Metanephros (tissue), 2 donors: ENCODE data around the genes NAIF1, URM1 and DYNC2I2.

GRCh38 chr9:127950298-127951487, 13.0 kb upstream of the DPM2 start:
- RAMPAGE, long total RNA: no peak

DNA sequence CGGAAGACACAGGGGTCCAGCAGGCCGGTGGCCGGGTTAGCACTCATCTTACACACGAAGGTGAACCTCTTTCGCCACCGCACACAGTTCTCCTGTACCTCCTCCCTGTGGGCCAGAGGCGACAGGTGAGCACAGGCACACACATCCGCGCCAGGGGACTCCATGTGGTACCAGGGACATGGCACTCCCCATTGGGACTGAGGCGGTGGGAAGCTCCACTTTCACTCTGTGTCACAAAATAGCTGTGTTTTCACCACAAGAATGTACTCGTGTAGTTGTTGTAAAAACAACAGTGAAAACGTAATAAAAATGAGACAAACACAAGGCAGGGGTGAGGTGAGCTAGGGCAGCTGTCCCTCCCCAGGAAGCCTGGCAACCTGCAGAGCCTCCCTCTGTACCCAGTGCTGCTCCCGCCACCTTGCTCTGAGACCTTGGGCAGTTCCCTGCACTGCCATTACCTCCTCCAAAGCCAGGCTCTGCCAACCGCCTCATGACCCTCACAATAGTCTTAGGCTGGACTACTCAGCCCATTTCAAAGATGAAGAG, 16.2 kb upstream of the DPM2 start:
- RAMPAGE, long total RNA: no peak

DNA sequence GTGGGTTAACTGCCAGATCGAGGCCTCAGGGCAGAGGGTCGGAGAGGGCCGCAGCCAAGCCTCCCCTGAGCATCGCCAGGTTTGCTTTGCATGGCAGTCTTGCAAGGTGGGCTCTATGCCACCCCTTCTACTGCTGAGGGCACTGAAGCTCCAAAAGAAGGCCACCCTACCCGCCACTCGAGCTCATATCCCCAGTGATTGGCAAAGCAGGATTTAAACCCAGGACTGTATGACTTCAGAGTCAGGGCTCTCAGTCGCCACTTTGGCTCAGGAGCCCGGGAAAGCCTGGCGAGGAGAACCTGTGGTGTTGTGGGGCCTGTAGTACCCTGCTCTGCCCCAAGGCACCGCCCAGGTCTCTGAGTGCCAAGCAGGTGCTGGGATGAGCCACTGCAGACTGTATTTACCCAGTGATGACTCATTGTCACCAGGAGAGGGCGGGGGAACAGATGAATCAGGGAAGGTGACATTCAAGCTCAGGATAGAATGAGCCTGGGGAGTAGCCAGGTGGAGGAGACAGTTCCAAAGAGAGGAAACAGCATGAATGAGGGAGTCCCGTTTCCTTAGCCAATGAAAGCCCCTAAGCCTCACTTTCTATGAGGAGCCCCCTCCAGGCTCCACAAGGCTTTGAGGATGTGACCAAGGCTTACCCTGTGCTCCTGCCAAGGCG, 17.7 kb upstream of the DPM2 start:
- RAMPAGE, long total RNA: no peak

DNA sequence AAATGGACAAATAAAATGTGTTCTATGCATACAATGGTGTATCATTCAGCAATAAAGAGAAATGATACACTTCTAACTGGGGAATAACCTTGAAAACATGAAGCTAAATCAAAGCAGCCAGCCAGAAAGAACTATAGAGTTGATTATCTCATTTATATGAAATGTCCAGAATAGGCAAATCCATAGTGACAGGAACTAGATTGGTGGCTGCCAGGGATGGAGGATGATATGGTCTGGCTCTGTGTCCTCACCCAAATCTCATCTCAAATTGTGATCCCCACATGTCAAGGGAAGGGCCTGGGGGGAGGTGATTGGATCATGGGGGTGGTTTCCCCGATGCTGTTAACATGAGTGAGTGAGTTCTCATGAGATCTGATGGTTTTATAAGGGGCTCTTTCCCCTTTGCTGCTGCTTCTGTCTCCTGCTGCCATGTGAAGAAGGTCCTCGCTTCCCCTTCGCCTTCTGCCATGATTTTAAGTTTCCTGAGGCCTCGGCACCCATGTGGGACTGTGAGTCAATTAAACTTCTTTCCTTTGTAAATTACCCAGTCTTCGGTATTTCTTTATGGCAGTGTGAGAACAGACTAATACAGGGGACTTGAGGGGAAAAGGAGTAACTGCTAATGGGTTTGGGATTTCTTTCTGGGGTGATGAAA, 21.4 kb downstream of the EEIG1 start:
- RAMPAGE, long total RNA: no peak

- RAMPAGE, long total RNA: no peak
These were observed 2.1 kb upstream of the EEIG1 start for GRCh38 chr9:127982719-127983375.

GRCh38 chr9:128053651-128054103, 13.4 kb downstream of the NAIF1 start:
- RAMPAGE, long total RNA: no peak

DNA sequence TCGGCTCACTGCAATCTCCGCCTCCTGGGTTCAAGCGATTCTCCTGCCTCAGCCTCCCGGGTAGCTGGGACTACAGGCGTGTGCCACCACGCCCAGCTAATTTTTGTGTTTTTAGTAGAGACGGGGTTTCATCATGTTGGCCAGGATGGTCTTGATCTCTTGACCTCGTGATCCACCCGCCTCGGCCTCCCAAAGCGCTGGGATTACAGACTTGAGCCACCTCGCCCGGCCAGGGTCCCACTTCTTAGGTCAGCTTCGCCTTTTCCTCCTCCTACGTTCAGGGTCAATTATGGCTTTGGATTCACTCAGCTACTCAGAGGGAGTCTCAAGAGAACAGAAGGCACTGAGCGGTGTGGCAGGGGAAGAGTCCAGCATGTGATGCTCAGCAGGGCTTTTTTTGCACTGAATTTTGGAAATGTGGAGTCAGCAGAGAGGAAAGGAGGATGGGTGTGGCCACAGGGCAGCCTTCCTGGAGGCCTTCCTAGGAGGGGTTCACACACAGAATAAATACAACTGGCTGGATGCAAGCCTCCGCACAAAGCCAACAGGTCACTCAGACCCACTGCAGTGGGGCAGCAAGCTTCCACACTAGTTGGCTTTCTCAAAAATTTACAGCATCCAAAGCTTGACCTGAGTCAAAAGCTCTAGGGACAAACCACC, 4.9 kb downstream of the NAIF1 start:
- RAMPAGE, long total RNA: no peak

DNA sequence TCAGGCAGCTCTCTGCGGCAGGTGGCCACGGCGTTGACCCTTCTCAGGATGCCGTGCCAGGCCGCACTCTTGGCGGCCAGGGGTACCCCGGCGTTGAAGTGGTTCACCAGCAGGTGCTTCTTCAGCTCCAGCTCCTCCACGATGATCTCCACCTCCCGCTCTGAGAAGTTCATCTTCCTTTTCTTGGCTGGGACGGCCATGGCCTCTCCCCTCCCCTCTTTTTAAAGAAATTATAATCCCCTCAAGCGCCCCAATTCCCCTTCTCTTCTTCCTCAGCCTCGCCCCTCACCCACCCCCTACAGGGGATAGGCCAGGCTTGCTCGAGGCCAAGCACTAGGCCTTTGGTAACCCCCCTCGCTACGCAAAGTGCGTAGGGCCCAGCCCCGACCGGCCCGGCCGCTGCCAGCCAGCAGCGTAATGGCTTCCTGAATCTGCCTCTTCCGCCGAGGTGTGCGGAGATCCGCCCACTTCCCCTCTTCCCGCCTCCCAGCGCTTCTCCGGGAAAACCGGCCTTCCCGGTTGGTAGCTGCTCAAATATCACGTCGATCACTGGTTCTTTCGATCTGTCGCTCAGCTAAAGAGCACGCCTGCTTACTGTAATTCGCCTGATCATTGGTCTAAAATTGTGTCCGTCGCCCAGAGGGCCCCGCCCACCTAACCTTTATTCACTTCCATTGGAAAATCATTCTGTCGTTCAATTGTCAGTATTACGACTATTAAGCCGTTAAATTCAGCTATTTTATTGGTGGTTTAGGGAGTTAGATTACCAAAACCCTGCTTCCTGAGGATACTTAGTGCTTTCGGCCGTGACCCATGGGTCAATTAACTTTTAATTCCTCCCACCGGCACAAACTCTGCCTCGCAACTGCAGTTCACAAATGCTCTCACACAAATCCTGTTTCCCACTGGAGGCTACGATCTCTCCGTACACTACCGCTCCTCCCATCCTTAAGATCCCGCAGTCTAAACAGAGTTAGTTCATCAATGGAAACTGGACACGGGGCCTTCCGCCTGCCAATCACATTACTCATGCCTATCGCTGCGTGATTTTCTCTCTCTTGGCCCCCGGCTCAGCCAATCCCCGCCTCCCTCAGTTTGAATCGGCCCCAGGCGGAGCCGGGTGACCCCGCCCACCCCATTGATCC, at the start of gene NAIF1:
Gene NAIF1 (minus strand): TSS at position 419 of the 1,145 bp plus-strand sequence.
- RAMPAGE, long total RNA: no peak

DNA sequence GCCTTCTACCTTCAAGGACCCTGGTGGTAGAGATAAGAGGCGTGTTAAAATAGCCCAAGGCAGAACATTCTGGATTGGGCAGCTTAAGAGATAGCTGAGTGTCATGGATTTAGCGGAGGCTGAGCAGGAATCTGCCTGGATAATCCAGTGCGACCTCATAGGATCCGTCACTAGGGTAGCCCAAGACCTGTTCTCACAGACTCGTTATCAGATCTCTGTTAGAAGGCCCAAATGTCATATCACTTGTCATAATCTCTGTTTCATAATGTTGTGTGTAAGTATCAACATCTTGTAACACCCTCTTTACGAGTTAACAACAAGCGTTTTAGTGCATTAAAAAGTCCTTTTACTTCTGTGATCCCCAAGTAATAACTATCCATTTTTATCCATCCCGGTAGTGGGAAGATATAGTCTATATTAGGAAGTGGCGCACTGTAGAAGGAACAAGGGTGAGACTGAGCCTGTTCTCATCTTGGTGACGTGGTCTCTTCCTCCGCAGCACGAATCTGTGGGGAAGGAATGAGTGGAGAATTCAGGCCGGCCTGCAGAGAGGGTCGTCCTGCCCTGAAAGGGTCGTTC, 28.8 kb downstream of the SLC25A25 start:
- RAMPAGE, long total RNA: no peak

DNA sequence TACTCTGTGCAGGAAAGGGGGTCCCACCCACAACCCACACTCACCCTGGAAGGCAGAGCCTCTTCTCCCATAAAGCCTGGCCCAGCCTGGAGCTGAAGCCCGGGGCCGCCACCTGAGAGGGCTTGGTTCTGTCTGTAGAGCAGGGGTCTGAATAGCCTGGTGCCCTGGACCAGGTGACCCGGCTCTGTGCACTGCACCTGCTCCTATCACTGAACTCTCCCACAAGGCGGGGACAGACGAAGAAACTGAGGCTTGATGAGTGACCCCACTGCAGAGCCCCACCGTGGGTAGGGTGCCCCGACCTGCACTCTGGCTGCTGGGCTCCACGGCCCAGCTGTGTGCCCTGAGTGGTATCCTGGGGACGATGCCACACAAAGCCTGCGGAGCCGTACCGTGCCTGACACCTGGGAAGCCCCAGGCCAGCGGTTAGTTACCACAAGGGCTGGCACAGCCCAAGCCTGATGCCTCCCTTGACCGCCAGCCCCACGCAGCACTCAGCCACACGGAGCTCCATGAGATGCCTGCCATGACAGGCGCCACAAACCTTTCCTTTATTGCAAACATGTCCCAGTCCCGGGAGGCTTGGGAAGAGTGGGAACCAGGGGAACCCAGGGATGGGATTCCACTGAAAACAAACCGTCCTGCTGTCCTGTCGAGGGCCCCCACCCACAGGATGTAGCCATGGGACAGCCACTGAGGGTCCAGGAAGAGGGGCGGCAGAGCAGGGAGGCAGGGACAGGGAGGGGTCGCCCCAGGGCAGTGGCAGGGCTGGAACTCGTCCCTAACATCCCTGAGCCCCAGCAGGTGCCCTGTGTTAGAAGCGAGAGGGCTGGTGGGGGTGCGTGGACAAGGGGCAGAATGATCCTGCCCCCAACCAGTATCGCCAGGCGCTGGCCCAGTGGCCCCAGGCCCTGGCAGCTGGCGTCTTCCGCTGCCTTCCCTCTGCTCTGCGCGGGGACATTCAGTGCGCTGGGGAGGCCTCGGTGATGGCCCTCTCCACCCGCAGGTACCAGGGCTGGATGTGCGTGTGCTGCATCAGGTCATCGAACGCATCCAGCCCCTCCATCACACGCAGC, 7.0 kb downstream of the PTGES2 start:
- RAMPAGE, long total RNA: no peak

- RAMPAGE, long total RNA: no peak
These were observed 18.1 kb downstream of the GOLGA2 start for GRCh38 chr9:128257428-128258469.

DNA sequence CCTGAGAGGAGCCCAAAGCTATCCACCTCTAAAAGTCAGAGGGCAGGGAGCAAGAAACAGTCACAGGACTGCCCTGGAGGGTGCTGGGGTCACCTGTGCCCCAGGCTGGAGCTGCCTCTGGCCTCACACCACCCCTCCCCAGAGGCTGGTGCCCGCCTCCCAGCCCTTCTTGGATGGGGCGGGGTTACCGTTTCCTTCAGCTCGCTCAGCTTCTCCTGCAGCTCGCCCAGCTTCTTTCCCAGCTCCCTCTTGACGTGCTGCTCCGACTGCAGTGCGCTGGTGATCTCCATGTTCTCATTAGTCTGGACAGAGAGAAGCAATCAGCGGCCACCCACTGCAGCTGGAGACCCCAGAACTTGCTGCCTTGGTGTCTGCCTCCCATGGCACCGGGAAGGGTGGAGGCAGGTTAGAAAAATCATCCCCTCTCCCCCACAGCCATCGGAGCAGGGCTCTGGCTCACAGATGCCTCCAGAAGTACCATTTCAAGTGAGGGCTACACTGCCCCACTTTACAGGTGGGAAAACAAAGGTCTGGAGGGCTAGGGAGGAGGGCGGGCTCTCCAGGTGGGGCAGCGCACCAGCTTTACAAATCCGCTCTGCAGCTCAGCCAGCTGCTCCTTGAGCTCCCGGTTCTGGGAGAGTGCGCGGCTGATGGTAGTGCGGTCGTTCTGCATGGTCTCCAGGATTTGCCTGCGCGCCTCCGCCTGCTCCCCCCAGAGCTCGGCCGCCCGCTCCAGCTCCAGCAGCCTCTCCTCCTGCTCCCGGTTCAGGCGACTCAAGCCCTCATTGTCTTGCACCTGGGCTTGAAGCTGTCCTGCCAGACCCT, 15.7 kb downstream of the GOLGA2 start:
- RAMPAGE, long total RNA: no peak

GRCh38 chr9:128370423-128371556, at the start of gene URM1:
URM1 (plus strand) TSS chr9:128371374.
- RAMPAGE, long total RNA: start-site peak on the plus strand at chr9:128371349-128371375, 297 and 66 reads in 2 replicates

DNA sequence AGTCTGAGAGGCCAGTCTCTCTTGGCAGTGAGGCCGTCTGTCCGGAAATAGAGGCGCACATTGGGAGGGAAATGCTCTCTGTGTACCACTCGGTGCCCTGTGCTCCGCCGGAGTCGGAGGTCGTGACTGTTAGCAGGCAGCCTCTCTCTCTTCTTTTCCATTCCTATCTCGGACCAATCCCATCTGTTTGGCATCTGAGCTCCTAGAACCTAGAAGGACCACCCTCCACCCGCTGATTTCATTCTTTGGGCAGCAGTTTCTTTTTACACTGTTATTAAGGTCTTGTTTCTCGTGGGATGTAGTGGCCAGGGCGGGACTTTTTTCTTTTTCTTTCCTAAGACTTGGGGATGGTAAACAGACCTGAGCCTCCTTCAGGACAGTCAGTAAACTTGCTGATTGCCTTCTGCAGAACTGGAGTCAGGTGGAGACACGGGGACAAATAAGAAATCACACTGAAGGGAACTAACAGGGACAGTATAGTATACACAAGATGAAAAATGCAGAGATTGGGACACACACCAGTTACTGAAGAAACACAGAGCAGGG, 456 bp downstream of the URM1 start:
- RAMPAGE, long total RNA: no peak

DNA sequence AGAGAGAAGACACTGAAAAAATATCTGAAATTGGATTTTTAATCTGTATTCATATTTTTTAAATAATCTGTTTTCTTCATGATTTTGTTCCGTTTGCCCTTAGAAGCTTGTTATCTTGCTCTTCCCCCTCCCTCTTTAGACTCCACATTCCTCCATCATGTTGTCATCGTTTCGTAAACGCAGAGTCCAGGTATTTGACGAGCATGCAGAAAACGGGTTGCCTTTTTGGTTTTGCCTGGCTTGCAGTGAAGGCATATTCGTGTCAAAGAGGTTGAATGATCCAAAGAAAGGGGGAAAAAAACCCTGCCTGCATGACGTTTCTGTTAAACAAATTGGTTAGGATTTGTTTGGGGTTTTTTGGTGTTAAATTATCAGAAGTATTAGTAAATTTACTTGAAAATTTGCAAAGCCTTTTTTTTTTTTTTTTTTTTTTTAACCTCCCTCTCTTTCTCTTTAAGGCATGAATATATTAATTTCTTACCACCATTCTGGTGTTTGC, 2.9 kb downstream of the SPTAN1 start:
- RAMPAGE, long total RNA: no peak

DNA sequence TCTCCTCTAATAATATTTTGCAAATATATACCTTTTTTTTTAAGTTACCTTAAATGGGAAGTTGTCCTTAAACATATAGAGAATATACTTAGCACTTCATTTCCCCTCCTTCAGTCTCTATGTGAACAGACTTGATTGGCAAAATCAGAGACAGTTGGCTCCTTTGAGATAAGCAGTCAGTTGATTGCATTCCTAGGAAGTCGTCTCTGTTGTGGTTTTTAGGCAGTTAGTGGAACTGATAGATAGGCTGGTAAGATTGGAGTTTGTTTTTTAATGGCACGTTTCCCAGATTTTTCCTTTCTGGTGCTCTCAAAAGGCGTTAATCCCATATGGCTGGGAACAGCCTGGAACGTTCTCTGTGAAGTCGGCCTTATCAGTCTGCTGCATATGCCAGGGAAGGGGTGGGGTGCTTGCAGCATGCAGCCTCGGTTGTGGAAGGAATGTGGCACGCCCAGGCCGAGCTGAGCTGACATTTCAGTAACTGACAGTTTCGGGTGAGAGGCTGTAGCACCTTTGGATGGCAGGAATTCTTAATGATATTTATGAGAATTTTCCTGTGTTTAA, 6.0 kb downstream of the SPTAN1 start:
- RAMPAGE, long total RNA: no peak

GRCh38 chr9:128568543-128568909, 16.1 kb downstream of the SPTAN1 start:
- RAMPAGE, long total RNA: no peak

DNA sequence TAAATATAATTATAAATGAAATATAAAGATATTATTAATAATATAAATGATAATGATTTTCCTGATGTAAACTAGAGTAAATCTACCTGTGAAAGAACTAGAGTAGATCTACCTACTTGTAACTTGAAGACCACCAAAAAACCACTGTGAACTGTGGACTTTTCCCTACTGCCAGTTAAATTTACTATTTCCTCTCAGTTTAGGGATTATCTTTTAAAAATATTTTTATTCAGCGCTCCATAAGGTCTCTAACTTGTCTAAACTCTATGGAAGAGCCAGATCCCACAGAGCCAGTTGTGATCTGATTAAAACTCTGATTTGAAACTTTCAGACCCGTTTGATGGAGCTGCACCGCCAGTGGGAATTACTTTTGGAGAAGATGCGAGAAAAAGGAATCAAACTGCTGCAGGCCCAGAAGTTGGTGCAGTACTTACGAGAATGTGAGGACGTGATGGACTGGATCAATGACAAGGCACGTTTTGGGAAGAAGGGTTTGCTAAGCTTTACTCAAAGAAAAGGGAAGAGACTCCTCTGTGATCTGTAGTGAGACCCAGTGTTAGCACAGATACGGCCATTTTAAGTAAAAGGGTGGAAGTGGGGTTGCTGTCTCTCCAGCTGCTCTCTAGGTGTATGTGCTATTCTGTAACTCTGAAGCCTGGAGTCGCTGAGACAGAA, 22.1 kb downstream of the SPTAN1 start:
- RAMPAGE, long total RNA: no peak

- RAMPAGE, long total RNA: no peak
These were observed at the start of gene DYNC2I2 for GRCh38 chr9:128656237-128657443. DYNC2I2 (minus strand) TSS chr9:128656847.

GRCh38 chr9:128690153-128690815, 1.3 kb downstream of the SET start:
- RAMPAGE, long total RNA: no peak